HTR-8/SVneo (cell line): ENCODE measurements around a stretch of chr22.

DNA sequence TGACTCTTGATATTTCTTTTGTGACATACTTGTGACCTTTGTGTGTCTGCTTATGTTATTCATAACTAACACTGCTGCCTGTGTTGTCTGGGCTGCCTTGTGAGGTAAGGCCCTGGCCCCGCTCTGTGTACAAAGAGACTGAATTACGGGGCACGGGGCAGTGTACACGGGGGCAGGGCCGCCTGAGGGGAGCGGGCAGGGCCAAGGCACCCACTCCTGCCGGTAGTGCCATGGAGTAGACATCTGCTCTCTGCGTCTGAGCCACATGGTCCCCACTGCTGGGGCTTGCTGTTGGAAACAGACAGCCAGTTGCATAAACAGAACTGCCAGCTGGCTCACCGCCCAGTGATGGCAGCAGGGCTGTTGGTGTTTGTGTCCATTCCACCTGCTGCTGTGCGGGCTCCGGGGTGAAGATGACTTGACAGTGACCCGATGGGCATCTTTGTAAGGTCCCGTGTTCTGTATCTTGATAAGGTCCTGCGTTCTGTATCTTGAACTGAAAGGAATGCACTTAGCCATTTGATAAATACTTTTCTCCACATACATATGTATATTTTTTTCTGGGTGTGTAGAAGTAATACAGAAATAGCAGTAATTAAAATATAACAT is 19.9 kb downstream of the FAM118A start:
- RRBS = no CpG with 5 or more reads among the region's 14 CpGs

DNA sequence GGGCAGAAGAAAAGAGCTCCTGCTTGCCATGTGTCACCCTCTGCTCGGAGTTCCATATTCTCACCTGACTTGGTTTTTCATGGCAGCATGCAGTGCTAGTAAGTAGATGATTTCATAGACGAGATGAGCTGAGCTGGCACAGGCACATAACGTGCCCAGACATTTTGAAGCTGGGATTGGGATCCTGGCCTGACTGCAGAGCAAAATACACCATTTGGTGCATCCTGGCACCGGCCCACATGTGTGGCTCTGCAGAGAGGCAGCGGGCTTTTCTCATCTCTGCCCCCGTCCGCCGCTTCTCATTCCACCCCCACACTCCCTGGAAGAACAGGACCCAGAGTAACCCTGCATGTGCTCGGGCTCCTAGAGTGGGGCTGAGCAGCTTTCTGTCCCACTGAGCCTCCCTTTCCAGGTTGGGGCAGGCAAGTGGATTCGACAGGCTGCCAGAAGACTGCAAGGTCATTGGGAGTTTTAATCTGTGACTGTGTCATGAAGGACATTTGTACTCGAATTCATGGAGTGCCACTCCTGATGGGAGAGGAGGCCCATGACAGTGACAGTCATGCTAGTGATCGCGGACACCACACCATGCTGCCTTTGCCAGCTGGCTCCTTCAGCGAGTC is 24.9 kb downstream of the FAM118A start:
- RRBS = no CpG with 5 or more reads among the region's 14 CpGs

GRCh38 chr22:45548363-45548894 is 45.7 kb downstream of the FBLN1 start:
- RRBS = 97% methylated on average over 7 of the region's 16 CpGs

- RRBS = no CpG with 5 or more reads among the region's 13 CpGs
Measured at GRCh38 chr22:45550411-45550728, 47.7 kb downstream of the FBLN1 start.

- RRBS = no CpG with 5 or more reads among the region's 25 CpGs
Measured at GRCh38 chr22:45600103-45601271, 71.1 kb upstream of the ATXN10 start.

DNA sequence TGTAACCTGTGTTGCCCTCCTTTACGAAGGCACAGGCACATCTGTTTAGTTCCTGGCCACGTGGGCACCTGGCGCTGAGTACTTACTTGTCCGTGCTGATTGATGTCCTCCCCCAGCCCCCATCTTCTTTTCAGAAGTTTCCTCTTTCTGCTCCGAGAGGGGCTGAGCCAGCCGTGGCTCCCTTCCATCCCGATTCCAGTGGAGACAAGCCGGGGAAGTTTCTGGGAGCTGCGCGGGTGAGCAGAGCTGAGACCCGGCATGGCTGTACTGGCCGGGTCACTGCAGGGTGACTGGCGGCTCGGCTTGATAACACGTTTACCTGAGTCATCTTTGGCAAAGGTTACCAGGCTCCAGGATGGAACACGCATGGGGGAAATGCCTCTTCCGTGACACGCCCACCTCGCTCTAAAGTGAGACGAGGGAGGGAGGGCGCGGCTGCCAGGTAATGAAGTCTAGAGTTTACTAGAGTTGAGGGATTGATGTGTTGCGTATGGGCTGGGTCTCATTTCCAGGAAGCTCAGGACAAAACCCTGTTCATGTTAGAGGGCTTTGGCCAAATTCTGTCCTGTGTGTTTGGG is 45.4 kb upstream of the ATXN10 start:
- RRBS = 95% methylated on average over 4 of the region's 23 CpGs

GRCh38 chr22:45740294-45740662 is 68.6 kb downstream of the ATXN10 start:
- RRBS = no CpG with 5 or more reads among the region's 3 CpGs

DNA sequence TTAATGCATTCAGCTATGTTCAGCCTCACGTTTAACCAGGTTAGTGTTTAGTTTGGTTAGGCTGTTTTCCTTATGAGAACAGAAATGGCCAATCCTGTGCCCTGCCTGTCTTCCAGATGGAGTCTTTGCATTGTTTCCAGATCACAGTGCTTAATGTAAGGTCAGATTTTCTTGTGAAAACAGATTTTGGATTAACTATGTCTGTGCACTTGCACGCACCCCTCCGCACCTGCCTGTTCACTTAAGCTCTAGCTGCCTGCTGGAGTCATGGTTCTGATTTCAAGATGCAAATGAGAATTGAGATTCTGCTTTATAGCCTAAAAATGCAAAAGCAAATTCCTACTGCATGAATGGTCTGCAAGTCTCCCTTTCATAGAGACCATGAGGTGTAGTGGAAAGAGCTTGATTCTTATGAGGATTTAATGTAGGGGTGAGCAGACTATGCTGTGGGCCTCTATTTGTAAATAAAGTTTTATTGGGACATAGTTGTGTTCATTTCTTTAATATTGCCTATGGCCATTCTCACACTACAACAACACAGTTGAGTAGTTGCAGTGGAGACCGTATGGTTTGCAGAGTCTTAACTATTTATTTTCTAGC is 106.0 kb downstream of the ATXN10 start:
- RRBS = no CpG with 5 or more reads among the region's 4 CpGs

DNA sequence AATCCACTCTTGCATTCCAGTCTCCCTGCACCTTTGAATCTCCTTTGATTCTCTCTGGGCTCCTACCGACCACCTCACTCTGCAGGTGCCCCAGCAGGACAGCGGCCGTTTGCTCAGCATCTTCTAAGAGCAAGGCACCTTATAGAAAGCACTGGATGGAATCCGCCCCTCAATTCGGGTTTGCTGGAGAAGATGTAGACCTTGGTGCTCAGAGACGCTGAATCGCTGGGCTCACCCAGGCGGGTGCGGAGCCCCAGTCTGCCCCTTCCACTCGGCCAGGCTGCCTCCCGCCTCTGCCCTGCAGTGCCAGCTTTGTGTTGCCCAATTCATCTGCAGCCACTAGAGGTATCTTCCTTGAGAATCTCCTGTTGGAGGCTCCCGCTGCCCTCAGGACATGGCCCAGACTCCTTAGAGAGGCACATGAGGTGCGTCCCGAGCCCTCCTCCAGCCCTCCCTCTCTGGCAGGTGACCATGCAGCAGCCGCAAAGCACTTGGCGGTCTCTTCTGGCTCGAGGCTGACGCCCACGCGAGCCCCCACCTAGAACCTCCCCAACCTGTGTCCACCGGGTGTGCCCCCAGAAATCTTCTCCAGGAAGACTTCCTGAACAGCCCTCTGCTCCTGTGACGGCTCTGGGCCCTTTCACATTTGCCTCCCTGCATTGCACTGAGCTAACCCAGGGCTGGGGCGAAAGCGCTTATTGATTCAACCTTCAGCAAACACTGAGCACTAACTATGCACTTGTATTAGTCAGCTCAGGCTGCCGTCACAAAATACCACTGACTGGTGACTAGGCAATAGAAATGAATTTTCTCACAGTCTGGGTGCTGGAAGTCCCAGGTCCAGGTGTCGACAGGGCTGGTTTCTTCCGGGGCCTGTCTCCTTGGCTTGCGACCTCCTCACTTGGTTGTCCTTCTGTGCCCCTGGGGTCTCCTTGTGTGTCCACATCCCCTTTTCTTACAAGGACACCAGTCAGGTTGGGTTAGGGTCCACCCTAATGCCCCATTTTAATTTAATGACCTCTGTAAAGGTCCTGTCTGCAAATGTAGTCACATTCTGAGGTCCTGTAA is 117.5 kb downstream of the WNT7B start:
- RRBS = no CpG with 5 or more reads among the region's 28 CpGs

DNA sequence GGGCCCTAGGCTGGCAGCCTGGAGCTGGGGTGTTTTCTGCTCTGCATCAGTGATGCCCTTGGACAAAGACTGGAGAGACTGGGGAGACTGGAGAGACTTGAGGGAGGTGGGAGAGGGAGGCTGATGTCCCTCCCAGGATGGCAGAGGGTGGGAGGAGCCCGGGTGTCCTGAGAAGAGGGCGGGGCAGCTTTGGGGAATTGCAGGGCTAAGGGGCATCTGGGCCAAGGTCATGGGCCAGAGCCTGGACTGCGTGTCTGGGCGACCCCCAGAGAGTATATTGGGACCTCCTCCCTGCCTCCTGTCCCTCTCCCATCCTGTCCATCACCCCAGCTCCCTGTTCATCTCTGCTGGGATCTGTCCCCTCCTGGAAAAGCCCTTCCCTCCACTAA is 51.7 kb downstream of the WNT7B start:
- RRBS = no CpG with 5 or more reads among the region's 4 CpGs

DNA sequence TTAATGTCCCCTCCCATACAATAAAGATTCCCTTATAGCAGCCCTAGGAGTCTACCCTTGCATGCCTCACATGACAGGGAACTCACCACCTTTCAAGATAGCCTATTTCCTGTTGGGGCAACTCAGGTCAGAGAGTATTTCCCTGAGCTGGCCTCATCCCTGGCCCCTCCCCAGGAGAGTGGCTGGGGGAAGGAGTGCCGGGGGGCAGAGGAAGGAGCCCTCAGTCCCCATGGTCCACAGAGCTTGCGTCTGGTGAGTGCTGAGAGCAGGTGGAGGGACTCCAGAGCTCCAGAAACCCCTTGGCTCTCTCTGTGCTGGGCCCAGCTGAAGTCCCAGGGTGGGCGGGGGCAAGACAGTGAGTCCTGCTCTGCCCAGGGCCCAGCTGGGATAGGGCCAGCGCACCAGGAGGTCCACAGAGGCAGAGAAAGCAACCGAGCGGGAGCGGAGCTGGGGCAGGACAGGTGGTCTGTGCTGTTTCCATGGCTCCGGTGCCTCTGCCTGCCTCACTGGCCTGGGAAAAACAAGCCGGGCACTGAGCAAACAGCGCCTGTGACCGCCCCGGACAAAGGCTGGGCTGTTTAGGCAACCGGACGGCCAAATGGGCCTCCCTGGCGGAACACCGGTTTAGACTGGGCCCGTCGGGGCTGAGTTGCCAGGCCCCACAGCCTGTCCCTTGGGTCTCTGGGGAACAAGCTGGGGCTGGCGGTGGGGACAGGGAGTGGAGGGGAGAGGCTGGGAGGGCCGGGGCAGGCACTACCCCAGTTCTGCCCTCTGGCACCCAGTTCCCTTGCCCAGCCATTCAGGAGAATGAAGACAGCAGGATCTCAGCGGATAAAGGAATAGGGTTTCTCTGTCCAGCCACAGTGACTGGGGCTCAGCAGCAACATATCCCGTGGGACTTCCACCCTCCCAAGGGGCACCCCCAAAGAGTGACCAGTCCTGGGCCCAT is 34.1 kb upstream of the WNT7B start:
- RRBS = 100% methylated on average over 1 of the region's 22 CpGs

DNA sequence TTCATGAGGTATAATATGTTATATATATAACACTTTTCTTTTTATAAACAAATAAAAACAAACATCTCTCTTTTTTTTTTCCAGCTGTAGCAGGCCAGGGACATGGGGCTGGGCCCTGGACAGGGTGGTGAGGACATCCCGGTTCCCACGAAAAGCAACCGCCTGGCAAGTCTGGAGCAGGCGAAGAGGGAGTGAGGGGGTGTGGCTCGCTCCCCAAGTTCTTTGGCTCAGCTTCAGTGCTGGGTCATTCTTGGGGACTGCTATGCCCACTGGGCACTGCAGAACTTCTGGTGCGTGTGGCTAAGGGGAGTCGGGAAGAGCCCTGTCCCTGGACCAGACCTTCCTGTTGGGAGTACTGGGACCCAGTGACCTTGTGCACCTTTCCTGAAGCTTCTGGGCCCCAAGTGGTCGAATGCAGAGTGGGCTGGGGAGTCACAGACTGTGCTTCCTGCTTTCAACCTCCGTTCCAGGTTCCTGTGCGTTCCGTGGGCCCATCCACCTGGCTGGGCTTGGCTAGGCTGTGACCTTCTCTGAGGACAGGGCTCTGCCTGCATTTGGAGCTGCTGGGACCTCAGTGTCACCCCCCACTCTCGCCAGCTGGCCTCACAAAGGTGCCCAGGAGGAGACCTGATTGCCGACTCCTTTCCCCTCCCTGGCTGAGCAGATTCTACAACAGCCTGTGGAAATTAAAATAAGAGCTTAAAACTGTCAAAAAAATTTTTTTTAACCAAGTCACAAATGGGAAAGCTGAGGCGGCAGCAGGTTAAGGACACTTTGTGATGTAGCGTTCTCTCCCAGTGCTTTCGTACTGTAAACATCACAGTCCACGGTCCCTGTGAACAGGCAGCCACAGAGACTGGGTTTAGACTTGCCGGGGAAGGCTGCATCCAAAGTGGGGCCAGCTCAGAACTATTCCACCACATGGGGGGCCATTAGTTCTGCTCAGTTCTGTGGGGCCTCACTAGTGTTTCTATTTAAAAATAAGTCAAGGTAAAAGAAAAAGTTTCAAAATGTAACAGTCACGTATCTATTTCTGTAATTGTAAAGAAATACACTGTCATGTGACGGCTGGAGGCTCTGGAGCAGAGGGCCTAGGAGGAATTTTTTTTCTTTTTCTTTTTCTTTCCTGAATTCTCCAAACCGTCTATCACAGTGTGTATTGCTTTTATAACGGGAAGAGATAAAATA is 63.8 kb upstream of the WNT7B start:
- RRBS = no CpG with 5 or more reads among the region's 22 CpGs

GRCh38 chr22:46054002-46054737 is 77.2 kb upstream of the WNT7B start:
- RRBS = 20% methylated on average over 17 of the region's 42 CpGs

GRCh38 chr22:46072080-46072872 is 78.0 kb upstream of the PPARA start:
- RRBS = 2% methylated on average over 28 of the region's 86 CpGs

- RRBS = no CpG with 5 or more reads among the region's 7 CpGs
Measured at GRCh38 chr22:46073515-46073982, 76.8 kb upstream of the PPARA start.

DNA sequence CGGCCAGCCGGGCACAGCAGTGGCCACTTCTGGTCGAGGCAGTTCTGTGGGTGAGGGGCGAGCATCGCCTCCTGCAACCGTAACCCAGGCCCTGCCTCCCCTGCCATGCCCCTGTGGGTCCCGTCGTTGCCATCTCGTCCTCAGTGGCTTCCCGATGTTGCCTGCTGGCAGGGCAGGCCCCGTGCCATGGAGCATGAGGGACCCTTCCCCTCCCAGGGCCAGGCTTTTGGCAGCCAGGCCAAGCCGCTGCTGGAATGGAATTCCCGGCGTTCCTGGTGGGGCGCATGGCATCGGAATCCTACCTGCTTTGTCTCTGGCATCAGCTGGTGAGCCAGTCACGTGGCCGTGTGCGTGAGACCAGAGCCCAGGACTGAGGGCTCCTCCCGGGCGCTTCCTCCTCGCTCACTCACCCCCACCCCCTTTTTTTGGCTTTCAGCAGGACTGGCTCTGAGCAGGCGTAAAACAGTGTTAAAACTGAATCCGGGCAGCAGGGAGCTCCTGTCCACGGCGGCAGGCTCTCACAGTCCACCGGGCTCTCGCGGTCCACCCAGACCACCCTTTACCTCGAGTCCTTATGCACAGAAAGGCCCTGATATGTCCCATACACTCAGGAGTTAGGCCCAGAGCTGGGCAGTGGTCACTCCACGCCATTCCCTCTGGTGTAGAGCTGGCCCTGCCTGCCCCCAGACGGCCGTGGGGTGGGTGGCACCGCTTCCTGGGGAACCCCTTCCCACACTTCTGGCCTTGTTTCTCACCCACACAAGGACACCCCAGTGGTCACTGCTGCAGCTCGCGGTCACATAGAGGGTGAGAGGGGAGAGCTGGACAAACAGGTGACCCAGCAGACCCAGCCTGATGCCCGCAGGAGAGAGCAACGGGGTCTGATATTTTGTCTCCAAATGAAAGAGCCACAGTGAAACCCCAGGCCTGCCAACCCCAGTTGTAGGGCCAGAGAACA is 71.5 kb upstream of the PPARA start:
- RRBS = 97% methylated on average over 13 of the region's 38 CpGs

DNA sequence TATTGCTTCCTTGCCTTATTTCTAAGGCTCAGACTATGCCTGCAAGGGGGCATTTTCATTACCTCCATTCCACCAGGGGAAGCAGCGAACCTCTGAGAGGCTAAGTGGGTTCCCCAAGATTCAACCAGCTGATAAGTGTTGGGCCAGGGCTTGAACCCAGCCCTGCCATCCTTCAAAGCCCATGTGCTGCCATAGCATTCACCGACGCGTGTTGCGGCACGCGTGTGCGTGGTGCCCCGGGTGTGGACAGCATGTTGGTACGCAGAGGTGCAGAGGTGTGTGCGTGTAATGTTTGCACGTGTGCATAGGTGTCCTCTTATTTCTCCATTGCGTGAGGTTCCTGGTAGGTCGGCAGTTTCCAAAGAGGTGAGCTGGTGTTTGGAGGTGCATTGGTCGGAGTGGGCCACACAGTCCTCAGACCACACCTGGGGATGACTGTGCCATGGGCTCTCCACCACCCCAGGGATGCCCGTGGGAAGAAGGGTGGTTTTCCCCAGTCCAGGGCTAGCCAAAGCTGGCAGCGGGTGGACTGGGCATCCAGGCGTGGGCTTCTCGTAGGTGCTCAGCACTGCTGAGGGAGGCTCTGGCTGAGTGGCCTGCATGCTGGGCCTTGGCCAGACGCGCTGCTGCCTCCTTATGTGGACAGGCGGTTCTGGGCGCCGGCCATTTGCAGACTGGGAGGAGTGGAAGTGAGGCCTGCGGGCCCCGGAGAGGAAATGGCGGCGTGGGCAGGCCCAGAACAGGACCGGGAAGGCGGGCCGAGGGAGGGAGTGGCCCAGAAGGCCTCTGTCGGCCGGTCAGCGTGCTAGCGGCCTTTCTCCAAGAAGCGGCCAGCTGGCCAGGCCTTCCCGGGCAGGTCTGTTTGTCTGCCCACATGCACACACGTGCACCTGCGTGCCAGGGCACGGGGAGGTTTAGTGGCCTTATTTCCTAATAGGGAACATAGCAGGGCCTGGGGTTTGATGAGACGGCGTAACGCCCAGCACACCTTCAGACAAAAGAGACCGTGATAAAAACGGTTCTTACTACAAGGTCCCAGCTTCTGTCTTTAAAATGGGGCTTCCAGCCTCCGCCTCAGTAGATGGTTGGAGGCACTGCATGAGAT is 65.6 kb upstream of the PPARA start:
- RRBS = 97% methylated on average over 8 of the region's 46 CpGs

- RRBS = no CpG with 5 or more reads among the region's 26 CpGs
Measured at GRCh38 chr22:46109027-46110113, 41.0 kb upstream of the PPARA start.

GRCh38 chr22:46139239-46140451 is 10.7 kb upstream of the PPARA start:
- RRBS = no CpG with 5 or more reads among the region's 36 CpGs

GRCh38 chr22:46149280-46150198 is 787 bp upstream of the PPARA start:
- RRBS = 24% methylated on average over 38 of the region's 69 CpGs